Skin of body (tissue), 2 donors: ENCODE measurements around the gene ARL4A.

- RAMPAGE, long total RNA = no peak
Measured at GRCh38 chr7:7573325-7573944, 6.8 kb downstream of the MIOS start.

DNA sequence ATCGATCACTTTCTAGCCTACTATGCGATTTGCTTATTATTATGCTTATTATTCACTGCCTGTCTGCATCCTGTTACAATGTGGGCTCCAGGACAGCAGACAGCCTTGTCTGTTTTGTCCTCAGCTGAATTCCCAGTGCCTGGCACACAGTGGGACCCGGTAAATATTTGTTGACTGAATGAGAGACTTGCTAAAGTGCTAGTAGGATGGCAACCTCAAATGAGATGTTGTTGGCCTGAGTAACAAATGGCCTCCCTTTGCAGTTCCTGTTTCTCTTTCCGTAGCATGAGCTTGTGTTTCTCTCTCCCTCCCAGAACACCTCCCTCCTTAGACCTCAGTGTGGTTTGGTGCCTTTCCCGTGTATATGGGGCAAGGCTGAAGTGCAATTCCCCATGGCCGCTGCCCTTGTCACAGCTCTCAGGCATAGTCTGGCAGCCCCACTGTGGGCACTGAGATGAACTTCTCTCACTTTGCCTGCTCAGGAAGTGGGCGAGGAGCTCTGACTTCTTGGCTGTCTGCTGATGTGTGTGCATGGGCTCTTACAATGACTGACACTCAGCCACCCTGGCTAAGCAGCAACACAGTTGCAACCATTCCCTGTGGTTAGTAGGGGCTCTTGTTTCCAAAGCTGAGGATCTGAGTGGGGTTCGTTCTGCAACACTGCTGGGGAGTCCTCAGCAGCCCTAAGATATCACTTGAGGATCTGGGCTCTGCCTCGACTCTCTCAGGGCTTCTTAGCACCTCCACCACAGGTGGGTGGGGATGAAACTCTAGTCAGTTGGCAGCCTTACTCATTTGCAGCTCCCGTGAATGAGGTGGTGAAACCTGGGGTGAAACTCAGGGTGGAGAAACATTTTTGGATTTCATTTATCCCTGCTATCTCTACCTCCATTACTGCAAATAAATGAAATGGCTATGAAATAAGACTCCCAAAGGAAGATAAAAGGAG lies 136.1 kb downstream of the ICA1 start:
- RAMPAGE, long total RNA = no peak

- RAMPAGE, long total RNA = no peak
Measured at GRCh38 chr7:8260861-8261220, 1.1 kb downstream of the ICA1 start.

DNA sequence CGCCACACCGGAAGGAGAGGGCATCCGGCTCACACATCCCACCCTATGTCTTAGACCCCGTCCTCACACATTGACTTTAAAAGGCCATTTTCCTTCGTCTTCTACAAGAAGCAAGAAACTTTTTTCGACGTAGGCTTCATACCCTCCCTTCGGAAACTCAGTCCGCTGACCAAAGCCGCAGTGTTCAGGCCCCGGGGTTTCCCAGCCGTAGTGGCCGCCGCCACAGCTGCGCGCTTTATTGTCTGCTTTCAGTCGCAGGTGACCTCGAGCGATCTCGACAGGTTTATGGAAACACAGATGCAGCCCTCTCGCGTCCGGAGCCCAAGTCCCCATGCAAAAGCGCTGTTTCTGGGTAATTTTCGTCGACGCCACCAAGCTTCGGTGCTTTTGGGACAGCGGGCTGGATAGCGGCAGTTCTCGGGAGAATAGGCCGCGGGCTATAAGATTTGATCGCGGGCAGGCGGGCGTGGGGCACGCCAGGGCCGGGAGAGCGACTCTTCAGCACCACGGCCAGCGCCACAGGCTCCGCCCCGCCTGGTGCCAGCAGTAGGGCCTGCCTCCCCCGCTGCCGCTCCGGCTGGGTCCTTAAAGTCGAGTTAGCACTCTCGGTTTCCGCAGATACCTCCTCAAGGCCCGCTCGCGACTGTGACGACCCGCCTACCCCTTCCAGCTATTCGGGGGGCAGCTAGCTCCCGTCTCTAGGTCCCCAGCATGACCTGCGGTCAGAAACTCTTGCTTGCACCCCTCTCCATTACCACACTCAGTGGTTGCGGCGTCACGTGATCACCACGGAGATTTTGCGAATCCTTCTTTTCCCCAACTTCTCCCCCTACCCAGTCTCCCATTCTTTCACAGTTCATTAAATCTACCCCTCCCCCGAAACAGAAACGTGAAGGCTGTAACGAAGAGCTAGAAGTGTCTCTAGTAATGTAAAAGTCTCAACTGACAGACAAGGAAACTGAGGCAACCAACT lies 9.4 kb downstream of the NXPH1 start:
- RAMPAGE, long total RNA = no peak

GRCh38 chr7:9995764-9995985 lies 944.3 kb downstream of the NDUFA4 start:
- RAMPAGE, long total RNA = no peak

DNA sequence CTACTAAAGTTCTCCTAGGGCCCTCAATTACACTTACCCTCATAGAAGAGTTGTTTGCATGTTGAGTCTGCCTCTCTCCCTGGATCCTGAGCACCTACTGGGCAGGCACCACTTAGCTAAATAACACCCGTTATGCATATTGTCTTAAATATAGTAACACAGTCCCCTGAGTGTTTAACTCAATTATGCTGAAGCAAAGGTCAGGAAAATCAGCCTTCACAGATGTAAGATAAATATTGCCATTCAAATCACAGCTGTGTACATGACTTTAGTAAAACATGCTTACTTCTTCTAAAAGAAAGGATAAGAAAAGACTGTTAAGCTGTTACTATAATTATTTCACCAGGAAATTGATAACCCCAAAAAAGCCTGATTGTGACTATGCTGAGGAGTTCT lies 700.2 kb downstream of the NDUFA4 start:
- RAMPAGE, long total RNA = no peak

DNA sequence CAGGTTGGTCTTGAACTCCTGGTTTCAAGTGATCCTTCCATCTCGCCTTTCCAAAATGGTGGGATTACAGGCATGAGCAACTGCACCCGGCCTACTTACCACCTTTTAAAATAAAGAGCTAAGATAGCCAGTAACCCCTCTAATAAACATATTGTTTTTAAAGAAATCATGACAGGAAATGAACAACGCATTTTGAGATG lies 221.3 kb downstream of the NDUFA4 start:
- RAMPAGE, long total RNA = no peak

- RAMPAGE, long total RNA = no peak
Measured at GRCh38 chr7:10934237-10934799, 5.6 kb downstream of the NDUFA4 start.

DNA sequence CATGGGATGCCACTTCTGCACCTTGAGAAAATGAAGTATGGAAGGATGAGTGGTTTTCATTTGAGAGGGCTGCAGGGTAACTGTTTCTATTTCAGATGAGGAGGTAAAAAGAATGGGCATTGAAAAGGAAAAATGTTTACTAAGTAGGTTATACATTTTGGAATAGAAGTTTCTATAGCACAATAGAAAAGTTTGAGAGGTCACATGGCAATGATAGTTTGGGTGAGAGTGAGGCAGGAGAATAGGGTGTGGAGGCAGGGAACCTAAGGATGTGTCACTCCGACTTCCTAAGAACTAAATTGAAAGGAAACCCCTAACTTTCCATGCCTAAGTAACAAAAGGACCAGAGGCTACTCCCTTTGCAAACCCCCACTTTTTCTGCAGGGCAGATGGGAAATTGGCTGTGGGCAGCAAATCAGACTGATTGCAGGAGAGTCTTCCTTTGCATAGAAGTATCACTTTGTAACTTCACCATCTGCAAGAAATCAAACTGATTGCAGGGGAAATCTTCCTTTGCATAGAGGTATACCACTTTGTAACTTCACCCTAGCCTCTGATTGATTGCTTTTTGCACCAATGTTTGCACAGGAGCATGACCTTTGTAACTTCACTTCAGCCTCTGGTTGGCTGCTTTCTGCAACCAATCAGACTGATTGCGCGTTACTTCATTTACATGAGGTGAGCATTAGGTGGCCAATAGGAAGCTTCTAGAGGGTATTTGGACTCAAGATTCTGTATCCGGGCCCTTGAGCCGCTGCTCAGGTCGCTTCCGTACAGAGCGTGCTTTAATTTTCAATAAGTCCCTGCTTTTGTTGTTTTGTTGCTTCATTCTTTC lies 867 bp upstream of the PHF14 start:
- RAMPAGE, long total RNA = no peak

- RAMPAGE, long total RNA = no peak
Measured at GRCh38 chr7:11195322-11195840, 221.7 kb downstream of the PHF14 start.

DNA sequence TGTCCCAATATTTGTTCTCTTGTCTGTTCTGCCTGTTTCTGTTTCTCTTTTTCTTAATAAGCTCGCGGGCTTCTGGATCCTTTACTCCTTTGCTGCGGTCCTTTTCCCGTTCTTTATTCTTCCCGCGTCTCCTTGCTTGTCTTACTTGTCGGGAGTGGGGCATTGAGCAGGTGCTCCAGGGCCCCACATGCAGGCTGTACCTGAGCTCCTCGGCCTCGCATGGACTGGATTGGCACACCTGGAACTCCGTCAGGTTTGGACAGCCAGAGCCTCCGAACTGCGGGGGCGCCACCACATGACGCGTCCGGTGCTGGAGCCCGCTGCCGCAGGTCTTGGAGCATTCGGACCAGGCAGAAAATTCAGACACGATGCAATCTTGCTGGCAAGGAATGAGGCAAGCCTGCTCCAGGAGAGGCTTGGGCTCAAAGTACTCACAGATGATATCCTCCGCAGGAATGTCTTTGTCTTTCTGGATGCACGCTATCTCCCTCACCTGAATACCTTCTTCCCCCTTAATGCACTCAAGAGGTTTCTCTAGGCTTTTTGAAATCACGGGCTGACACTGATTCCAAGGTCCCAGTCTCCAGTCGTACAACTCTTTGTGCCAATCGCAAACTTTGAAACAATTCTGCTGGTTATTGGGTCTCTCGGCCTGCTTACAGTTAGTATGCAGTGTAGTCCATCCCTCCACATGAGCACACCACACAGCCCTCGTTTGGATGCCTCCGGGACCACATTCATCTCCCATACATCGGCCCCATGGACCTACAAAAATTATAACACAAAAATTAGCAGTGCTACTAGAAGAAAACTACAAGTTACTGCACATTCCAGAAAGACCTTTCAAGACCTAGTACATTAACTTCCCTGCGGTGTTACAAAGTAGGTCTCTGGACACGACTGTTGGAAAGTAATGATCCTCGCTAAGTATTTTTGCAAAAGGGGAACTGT lies 195.5 kb downstream of the THSD7A start:
- RAMPAGE, long total RNA = no peak

- RAMPAGE, long total RNA = no peak
Measured at GRCh38 chr7:11833349-11833824, 1.4 kb upstream of the THSD7A start.

DNA sequence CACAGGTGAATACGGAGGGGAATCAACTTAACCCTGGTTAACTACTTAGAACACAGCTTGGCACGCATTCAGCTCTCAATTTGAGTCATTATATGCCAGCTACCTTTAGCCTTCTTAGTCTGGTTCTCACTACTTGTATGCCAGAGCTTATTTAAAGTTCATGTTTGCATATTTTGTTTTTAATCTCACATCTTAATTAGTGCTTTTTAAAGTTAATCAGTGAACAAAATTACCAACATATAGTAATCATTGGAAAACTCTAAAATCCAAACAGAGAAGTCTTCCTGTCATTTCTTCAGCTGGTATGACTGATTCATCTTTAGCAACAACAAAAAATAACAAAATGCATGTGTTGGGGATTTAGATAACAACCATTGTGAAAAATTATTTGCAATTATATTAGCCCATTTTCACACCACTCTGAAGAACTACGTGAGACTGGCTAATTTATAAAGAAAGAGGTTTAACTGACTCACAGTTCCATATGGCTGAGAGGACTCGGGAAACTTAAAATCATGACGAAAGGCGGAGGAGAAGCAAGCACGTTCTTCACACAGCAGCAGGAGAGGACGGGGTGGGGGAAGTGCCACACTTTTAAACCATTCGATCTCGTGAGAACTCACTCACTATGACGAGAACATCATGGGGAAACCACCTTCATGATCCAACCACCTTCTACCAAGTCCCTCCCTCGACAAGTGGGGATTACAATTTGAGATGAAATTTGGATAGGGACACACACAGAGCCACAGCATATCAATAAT lies 80.5 kb downstream of the VWDE start:
- RAMPAGE, long total RNA = no peak

- RAMPAGE, long total RNA = no peak
Measured at GRCh38 chr7:12497520-12498005, 6.7 kb upstream of the ENSG00000226690 start.

- RAMPAGE, long total RNA = no peak
Measured at GRCh38 chr7:12557283-12557742, 13.2 kb upstream of the SCIN start.

DNA sequence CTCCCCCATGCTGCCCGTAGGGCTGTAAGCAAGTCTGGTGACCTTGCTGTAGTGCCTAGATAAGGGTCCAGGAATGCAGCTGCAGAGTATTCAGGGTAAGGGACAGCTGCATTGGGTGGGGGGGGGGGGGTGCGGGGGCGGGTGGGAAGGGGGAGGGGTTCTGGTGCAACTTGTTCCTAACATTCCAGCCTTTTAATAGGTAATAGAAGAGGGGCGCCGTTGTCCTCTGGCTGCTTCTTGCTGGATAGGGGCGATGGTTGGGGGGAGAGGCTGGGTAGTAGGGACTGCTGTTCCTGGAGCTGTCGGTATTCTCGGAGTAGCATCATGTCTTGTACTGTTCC lies 18.1 kb downstream of the SCIN start:
- RAMPAGE, long total RNA = no peak

DNA sequence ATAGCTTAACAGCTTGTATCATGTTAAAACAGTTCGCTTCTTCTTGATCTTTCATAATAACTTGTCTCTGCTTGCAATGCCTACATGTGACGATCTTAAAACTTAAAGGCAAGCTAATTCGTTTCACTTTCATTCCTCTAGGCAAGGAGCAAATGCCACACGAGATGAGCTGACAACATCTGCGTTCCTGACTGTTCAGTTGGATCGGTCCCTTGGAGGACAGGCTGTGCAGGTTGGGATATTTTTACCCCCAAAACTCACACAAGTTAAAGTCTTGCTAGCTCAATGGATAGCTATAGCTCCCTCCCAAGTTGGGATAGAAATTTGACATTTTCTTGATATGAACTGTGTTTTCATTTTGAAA lies 51.5 kb upstream of the ARL4A start:
- RAMPAGE, long total RNA = no peak

GRCh38 chr7:12687530-12688285 lies at the start of gene ARL4A:
ARL4A (plus strand) TSS chr7:12687633.
- RAMPAGE, long total RNA = no peak

- RAMPAGE, long total RNA = no peak
Measured at GRCh38 chr7:12979209-12979692, 291.8 kb downstream of the ARL4A start.

- RAMPAGE, long total RNA = no peak
Measured at GRCh38 chr7:13165637-13166285, 478.3 kb downstream of the ARL4A start.